Anterior vena cava (tissue), 1 donor: Measurements from ENCODE around the gene CATSPER2.

- PRO-cap, result no peak
These were observed 476 bp downstream of the HAUS2 start for GRCh38 chr15:42549190-42549437.

GRCh38 chr15:42681983-42682369, 55.0 kb downstream of the CDAN1 start:
- PRO-cap, result no peak

DNA sequence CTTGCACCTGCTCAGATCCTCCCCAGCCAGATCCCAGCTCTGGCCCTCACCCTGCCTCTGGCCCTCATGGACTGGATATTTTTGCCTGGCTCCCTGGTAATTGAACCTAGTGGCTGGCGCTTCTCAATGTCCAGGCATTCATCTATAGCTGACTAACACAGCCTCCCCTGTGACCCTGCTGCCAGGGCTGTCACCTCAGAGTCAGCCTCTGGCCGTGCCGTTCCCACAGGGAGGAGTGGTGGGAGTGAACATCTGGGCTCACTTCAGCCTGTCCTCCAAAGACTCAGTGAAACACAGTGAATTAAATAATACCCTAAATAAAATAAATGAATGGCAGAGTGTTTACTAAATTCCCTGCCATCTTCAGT, 17.3 kb upstream of the EPB42 start:
- PRO-cap, result no peak

DNA sequence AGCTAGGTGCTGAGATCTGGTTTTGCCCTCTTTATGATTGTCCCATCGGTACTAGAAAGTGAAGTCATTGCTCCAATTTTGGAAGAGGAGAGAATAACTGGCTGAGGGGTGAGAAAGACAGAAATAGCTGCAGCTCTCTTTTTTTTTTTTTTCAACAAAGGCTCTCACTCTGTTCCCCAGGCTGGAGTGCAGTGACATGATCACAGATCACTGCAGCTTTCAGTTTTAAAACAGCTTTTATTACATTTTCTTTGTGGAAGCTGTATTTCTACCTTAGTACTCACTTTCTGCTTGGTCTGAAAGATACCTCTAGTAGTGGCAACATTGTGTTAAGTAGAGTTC, 18.1 kb downstream of the ZSCAN29 start:
- PRO-cap, result no peak

GRCh38 chr15:43371450-43371740, 494 bp downstream of the TUBGCP4 start:
- PRO-cap, result no peak

GRCh38 chr15:43521824-43522846, 4.7 kb downstream of the MAP1A start:
- PRO-cap, result no peak

- PRO-cap, result no peak
These were observed 8.2 kb downstream of the MAP1A start for GRCh38 chr15:43525176-43526394.

DNA sequence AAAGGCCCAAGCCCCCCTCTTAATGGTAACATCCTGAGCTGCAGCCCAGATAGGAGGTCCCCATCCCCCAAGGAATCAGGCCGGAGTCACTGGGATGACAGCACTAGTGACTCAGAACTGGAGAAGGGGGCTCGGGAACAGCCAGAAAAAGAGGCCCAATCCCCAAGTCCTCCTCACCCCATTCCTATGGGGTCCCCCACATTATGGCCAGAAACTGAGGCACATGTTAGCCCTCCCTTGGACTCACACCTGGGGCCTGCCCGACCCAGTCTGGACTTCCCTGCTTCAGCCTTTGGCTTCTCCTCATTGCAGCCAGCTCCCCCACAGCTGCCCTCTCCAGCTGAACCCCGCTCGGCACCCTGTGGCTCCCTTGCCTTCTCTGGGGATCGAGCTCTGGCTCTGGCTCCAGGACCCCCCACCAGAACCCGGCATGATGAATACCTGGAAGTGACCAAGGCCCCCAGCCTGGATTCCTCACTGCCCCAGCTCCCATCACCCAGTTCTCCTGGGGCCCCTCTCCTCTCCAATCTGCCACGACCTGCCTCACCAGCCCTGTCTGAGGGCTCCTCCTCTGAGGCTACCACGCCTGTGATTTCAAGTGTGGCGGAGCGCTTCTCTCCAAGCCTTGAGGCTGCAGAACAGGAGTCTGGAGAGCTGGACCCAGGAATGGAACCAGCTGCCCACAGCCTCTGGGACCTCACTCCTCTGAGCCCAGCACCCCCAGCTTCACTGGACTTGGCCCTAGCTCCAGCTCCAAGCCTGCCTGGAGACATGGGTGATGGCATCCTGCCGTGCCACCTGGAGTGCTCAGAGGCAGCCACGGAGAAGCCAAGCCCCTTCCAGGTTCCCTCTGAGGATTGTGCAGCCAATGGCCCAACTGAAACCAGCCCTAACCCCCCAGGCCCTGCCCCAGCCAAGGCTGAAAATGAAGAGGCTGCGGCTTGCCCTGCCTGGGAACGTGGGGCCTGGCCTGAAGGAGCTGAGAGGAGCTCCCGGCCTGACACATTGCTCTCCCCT, 10.6 kb downstream of the MAP1A start:
- PRO-cap, result no peak

- PRO-cap, result no peak
These were observed 2.5 kb downstream of the CKMT1B start for GRCh38 chr15:43596175-43596905.

GRCh38 chr15:43648176-43649103, at the start of gene CATSPER2:
Gene CATSPER2 (minus strand): TSS chr15:43648844.
- PRO-cap, result no peak

GRCh38 chr15:43756583-43756793, 10.2 kb downstream of the PDIA3 start:
- PRO-cap, result no peak

- PRO-cap, result no peak
These were observed 6.9 kb downstream of the ELL3 start for GRCh38 chr15:43769817-43770281.

GRCh38 chr15:44426678-44426953, 813 bp upstream of the CTDSPL2 start:
- PRO-cap, result no peak

GRCh38 chr15:44537520-44538257, 742 bp downstream of the EIF3J start:
- PRO-cap, result unidirectional peak, minus-strand start at chr15:44537744

DNA sequence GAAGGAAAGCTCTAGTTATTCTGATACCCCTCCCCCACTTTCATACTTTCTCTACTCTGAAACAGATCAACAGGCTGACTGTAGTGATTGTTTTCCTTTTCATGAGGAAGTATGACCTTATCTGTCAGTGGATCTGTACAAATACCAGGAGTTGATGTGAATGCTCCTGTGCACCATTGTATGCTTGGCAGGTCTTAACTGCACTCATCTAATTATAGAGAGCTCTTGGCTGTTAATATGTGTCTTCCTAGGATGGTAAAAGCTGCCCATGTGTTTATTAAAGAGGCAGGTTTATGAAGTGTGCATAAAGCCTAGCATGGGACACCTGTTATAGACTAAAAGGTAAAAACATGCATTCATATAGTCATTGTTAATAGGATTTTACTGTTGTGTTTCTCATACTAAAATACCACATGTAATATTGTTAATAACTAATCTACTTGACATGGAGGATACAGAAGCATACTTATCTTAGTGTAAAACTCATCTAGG, 18.5 kb downstream of the EIF3J start:
- PRO-cap, result no peak

DNA sequence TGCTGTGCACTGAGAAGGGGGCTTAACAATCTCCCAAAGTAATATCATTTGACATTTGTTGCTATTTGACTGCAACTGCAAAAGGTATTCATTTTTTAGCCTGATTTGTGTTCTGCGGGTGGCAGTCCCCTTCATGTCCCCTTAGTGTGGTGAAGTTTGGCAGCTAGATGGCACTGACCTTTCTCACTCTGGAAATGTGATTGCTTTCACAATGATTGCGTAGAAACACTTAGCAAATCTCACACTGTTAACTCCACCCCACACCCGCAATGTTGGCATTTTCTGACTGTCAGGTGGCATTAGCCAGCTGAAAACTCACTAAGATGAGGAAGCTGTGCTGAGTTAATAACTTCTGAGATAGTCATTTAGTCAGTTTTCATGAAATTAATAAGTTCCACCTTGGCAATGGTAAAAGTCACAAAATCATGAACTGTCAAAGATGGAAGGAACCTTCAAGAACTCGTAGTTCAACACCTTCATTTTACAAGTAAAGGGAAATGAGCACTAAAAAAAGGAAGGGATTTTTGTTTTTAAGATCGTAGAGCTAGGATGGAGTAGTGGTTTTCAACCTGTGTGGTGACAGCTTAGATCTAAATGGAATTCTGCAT, 77.0 kb downstream of the TRIM69 start:
- PRO-cap, result no peak

DNA sequence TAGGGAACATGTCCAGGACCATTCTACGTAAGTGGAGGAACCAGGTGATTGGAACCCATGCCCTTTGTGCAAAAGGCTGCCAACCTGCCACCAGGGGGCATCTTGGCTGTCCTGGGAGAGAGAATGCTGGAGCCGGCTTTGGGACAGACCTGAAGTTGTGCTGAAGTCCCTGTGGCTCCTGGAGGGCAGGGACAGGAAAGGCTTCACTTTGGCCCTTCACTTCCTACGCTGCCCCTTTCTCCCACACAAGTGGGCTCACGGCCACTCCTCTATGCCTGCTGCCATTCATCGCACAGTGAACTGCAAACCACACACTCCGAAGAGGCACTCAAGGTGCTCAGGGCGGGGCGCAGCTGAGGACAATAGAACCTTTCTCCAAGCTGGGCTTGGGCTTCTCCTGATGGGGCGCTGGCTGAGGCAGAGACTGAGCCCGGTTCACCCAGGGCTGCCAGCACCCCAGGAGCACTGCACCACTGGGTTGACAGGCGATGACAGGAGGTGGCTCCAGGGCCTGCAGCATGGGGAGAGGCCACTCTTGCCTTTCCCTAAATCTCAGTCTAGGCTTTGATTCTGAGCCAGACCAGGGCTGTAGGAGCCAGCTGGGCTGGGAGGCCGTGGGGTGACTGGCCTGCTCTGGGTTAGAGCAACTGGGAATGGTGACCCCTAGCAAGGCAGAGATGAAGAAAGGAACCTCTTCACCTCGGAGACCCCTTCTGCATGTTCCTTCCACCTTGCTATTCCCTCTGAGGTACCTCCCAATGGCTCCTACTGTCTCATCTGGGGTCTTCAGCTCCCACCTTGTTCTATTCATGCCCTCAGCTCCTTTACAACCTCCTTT, 8.3 kb downstream of the SHF start:
- PRO-cap, result no peak

DNA sequence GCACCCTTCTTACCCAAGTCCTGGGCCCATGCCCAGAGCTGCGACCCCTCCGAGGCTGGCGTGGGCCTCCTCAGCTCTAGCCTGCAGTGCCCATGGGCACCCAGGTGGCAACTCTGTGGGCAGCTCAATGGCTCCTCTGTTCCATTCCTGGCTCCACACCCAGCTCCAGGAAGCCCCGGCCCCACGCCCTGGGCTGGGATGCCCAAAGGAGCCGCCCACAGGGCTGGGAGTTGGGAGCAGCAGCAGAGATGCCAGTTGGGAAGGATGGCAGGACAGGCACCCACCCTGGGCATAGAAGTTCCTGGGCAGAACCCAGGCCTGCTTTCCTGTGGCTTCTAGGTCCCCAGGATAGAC, 6.7 kb downstream of the SHF start:
- PRO-cap, result no peak

DNA sequence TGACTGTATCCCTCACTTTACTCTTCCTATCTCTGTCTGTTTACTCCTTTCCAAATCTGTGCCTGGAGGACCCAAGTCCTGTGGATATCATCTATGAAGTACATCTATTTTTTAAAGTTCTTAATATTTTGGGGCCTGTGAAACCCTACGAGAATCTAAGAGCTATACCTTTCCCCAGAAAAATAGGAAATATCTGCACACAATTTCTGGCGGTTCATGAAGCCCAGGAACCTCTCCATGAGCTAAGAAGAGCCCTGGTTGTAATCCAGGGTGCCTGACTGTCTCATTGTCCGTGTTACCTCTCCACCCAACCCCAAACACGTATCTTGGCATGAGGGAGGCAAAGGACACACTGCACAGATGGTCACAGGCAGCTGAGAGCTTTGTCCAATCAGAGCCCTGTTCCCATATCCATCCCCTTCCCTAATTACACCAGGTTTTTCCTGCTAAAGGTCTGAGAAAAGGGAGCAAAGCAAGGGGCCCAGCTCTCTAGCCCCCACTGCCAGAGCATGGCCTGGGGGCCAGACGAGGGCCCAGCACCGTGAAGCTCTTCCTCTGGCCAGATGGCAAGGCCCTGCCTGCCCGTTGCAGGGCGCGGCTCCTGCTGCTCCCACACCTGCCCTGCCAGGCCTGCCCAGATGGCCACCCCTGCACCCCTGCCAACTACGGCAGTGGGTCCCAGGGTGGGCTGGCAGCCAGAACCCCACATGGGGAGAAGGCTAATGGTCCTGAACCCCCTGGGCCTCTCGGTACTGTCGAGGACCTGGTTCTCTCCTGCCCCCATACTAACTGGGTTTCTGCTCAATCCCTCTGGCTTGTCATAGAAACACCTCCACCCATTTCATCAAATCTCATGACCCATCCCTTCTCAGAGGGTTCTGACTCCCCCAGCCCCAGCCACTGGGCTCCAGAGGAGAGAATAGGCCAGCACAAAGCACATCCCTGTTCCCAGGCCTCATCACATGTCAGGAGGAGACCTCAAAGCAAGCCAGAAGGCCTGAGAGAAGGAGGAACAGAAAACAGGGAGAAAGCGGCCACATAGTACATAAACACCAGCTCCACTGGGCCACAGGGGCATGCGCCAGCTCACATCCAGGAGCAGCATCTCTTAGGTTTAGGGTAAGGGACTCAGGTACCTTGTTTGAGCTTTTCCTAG, 3.1 kb downstream of the SHF start:
- PRO-cap, result no peak

- PRO-cap, result no peak
These were observed 1.6 kb downstream of the SHF start for GRCh38 chr15:45185901-45186844.